Mammary epithelial cell (primary cell): ENCODE measurements around the genes ITGAX and MYLK3.

DNA sequence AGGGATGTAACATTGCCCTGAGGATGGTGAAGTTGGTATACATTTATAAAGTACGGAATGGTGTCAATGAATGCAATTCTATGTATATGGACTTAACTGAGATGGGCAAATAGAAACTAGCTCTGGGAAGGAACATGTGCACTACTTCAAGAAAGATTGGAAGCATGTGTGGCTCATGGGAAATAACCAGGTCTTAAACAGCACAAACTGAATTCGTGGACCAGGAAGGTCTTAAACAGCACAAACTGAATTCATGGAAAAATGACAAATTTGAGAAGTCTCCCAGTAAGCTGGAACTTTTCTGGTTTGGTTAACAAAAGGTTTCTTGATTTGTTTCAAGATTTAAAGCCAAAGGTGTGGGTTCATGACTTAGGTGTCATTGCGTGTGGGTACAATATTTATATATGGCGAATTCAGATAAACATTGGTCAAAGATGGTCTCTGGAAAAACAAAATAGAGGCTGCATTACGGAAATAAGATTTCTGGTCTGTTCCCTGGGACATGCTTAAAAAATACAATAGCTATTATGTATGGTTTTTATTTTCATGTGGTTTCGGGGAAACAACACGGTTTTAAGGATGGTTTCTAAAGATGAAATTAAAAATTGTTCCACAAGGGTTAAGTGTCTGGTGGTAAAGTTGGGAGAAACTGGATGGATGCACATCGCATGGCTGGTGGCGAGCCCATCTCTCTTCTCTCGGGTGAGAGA is 7.5 kb downstream of the FUS start:
- CAGE, long polyA plus RNA, result no peak
- RRBS, result no CpG with 5 or more reads among the region's 10 CpGs

- CAGE, long polyA plus RNA, result no peak
- RRBS, result 5% methylated on average over 5 of the region's 43 CpGs
These were observed 23.8 kb upstream of the ITGAX start for GRCh38 chr16:31331135-31331705.

DNA sequence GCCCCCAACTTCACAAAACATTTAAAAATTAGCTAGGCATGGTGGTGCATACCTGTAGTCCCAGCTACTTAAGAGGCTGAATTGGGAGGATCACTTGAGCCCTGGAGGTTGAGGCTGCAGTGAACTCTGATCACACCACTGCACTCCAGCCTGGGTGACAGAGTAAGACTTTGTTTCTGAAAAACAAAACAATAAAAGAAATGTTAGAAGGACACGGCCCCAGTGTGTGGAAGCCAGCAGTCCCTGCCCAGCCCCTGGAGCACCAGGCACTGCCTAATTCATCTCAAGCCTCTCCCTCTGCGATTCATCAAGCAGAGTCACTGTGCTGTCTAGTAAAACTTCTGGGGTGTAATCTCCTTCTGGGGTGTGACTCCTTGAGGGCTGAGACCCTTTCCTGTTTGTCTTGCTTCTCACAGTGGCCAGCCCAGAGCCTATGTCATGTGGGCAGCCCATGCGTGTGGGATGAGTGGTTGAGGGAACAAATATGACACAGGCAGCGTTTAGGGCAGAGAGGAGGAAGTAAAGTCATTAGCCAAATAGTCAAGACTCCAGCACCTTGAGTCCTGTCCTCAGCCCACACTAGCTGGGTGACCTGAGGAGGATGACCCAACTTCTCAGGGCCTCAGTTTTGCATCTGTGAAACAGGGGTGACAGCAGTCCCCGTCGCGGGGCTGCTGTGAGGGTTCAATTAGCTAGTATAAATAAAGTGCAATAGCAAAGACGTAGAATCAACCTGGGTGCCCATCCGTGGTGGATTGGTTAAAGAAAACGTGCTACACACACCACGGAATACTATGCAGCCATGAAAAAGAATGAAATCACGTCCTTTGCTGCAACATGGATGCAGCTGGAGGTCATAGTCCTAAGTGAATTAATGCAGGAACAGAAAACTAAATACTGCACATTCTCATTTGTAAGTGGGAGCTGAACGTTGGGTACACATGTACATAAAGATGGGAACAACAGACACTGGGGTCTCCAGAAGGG is 4.7 kb upstream of the ITGAX start:
- CAGE, long polyA plus RNA, result no peak
- RRBS, result no CpG with 5 or more reads among the region's 13 CpGs

DNA sequence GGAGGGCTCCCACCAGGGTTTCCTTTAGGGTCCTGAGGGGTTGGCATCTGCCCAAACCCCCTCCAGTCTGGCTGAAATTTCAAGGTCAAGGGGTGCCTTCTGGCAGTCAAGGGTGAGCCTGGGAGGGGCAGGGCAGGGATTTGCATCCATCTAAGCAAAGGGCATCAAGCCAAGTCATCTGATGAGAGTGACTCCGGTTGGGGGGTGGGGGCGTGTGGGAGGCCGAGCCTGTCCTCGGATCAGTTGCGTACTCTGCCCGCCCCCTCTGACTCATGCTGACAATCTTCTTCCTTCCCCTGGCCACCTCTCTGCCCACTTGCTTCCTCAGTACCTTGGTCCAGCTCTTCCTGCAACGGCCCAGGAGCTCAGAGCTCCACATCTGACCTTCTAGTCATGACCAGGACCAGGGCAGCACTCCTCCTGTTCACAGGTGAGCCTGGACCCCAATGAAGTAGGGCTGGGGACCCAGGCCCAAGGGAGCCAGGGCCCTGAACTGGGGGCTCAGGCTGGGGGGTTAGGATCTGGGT is at the start of gene ITGAX:
Gene ITGAX (plus strand): TSS at position 315 of the 527 bp plus-strand sequence.
- CAGE, long polyA plus RNA, result no peak
- RRBS, result no CpG with 5 or more reads among the region's 7 CpGs

DNA sequence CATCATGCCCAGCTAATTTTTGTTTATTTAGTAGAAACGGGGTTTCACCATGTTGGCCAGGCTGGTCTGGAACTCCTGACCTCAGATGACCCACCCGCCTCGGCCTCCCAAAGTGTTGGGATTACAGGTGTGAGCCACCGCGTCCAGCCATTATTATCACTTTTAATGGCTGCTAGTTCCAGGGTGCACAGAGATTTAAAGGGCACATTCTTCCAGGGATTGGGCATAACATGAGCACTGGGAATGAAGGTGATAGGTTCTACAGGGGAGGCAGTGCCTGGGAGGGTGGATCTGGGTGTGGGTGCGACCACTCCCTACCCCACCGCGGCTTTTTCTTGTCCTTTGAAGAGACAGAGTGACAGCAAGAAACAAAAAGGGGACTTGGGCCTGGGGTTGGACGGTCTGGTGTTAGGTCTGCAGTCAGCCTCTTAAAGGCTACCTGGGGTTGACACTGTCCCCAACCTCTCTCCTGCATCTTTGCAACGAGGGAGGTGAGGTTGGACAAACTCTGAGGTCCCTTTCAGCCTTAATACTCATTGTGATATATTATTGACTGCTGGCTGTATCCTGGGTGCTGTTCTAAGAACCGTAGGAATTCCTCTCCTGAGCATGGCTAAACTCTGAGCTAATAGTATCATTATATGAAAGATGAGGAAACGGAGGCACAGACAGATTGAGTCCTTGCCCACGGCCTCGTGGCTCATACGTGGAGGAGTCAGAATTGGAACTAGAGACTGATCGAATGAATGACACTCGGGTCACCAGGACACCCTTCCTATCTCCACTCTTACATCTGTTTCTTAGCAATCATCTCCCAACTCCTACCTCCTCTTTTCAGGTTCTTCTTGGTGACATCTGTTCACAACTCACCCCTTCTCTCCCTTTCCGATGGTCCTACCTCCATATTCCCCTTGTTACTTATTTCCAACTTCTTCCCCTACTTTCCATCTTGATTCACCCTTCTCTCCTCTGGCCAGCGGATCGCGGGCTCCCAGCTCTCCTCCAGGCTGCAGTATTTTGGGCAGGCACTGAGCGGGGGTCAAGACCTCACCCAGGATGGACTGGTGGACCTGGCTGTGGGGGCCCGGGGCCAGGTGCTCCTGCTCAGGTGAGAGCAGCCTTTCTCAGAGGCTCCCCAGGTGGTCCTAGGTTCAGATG is 15.5 kb downstream of the ITGAX start:
- CAGE, long polyA plus RNA, result no peak
- RRBS, result no CpG with 5 or more reads among the region's 23 CpGs

DNA sequence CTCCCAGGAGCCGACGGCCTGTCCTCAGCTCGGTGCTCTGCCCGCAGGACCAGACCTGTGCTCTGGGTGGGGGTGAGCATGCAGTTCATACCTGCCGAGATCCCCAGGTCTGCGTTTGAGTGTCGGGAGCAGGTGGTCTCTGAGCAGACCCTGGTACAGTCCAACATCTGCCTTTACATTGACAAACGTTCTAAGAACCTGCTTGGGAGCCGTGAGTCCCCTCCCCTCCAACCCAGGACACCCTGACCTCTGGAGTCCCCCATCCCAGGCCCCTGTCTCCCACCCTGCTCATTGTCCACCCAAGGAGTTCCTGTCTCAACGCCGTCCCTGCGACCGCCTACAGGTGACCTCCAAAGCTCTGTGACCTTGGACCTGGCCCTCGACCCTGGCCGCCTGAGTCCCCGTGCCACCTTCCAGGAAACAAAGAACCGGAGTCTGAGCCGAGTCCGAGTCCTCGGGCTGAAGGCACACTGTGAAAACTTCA is 16.4 kb downstream of the ITGAX start:
- CAGE, long polyA plus RNA, result no peak
- RRBS, result 33% methylated on average over 4 of the region's 20 CpGs

DNA sequence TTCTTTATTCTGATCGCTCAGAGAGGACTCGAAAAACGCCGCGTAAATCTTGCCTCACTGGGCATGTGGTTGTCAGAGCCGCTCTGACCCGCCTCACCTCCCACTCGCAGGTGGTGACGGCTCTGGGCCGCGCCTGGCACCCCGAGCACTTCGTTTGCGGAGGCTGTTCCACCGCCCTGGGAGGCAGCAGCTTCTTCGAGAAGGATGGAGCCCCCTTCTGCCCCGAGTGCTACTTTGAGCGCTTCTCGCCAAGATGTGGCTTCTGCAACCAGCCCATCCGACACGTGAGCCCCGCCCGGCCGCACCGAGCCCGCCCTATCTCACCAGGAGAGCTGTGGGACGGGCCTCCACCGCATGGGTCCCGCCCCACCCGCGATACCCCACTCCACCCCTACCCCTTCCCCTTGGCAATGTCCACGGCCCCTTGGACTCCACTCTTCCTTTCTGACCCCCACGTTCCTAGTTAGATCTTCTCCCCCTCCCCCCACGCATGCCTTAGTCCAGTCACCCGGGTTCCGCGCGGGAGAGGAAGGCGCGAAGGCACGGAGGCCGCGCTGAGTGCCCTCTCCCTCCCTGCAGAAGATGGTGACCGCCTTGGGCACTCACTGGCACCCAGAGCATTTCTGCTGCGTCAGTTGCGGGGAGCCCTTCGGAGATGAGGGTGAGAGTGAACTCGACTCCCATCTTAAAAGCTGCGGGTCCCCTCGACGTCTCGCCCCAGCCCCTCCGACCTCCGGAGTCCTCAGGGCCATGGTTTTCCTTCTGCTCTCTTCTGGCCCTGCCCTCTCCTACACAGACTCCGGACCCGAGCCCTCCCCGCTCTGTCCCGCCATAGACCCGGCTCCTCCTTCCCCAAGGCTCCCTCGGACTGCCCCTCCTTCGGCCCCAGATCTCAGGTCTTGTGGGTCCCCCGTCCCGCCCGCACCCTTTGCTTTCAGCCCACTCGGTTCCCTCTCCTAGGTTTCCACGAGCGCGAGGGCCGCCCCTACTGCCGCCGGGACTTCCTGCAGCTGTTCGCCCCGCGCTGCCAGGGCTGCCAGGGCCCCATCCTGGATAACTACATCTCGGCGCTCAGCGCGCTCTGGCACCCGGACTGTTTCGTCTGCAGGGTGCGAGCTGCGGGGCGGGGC is 4.3 kb downstream of the TGFB1I1 start:
- CAGE, long polyA plus RNA, result no peak
- RRBS, result 95% methylated on average over 11 of the region's 83 CpGs

GRCh38 chr16:31489177-31489788 is 6.4 kb downstream of the SLC5A2 start:
- CAGE, long polyA plus RNA, result no peak
- RRBS, result no CpG with 5 or more reads among the region's 17 CpGs

DNA sequence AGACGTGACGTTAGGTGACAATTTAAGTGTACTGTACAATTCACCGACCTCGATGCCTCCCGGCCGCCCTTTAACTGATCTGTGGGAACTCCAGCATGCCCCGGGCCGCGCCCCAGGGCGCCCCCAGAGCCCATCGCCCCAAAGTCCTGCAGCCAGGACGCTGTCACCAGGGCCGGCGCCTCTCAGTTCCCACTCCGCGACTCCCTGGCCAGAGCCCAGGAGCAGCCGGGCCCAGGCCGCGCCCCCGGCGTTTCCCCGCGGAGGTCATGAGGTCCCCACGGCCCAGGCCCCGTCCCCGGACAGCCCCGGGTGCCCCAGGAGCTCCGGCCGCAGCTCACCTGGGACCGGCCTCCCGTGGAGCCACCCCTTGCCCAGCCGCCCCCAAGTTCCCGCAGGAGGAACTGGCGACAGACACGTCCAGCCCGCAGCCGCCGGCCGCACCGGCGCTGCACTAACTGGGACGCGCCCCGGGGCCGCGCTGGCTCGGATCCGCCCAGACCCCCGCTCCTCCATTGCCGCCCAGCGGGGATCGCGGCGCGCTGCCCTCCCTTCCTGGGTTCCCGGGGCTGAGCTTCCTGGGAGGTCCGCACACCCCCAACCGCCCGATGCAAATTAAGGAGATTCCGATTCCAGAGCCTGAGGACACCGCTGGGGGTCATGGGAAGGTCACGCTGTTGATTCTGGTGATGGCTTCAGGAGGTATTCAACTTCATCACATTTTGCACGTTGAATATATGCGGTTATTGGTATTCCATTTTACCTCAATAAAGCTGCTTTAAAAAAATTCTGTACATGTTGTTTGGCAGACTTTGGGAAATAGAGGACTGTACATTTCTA is 9.8 kb downstream of the AHSP start:
- CAGE, long polyA plus RNA, result no peak
- RRBS, result 10% methylated on average over 39 of the region's 64 CpGs

GRCh38 chr16:31700224-31700798 is 12.7 kb upstream of the KRBOX5 start:
- CAGE, long polyA plus RNA, result no peak
- RRBS, result under 1% methylated on average over 9 of the region's 26 CpGs

DNA sequence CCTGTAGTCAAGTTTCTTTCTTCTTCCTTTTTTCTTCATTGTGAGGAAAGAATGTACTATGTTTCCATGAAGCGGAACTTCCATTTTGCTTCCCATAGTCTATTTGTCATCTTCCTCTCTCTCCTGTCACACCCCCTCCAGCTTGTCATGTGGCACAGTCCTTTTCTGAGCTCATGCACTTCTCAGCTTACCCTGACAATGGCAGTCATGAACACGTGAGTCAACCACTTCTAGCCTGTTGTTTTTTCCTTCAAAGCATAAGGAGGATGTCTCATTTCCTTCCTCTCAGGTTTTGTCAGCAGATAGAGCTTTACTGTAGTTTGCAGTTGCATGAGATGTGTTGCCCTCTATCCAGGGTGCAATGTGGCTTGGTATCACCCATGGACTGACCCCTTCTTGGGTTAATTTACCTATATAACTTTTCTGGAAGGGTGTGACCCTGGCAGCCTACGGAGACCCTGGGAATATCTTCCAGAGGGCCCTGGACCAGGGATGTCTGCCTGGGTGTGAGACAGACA is 4.1 kb upstream of the ZNF267 start:
- CAGE, long polyA plus RNA, result no peak
- RRBS, result no CpG with 5 or more reads among the region's 3 CpGs

- CAGE, long polyA plus RNA, result no peak
- RRBS, result 3% methylated on average over 5 of the region's 40 CpGs
These were observed 167.7 kb upstream of the TP53TG3D start for GRCh38 chr16:32085406-32085765.

DNA sequence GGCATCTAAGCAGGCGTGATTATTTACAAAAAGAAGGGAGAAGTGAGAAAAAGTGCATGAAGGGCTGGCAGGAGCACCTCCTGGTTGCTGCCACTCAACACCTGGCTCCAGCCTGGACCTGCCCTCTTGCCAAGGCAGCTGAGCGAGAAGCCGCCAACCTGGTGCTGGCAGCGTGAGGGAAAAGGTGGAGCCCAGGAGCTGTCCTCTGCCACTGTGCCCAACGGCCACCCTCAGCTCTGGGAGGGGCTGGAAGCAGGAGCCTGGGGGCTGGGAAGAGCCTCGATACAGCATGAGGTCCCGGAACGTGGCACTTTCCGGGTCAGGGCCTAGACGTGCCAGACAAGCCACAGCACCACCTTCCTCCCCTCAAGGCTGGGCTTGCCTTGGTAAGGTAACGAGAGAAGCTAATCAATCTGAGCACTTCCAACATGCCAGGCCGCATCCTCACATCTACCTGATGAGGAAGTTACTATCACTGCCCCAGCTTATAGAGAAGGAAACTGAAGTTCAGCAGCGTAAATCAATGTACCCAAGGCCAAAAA is 532.2 kb downstream of the TP53TG3F start:
- CAGE, long polyA plus RNA, result no peak
- RRBS, result no CpG with 5 or more reads among the region's 13 CpGs

DNA sequence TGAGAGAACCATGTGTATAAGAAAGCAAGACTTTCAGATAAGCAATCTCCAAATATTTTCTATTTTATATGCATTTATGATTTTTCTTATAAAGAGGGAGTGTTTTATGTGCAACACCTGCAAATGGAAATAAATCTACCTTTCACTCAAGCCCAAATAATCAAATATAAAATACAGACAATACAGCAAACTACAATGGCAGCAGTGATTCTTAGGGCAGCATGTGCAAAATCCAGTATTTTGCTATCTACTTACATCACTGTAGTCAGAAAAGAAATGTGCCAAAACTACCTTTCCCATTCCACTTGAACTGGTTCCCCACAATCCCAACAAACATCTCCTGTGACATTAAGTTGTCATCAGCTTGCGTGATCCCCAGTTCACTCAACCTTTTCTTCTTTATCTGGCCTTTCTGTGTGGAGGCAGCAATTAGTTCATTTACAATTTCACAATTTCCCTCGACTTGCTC is 39.7 kb downstream of the SHCBP1 start:
- CAGE, long polyA plus RNA, result no peak
- RRBS, result no CpG with 5 or more reads among the region's 2 CpGs

- CAGE, long polyA plus RNA, result no peak
- RRBS, result no CpG with 5 or more reads among the region's 1 CpG
These were observed 30.0 kb downstream of the VPS35 start for GRCh38 chr16:46658913-46659344.

DNA sequence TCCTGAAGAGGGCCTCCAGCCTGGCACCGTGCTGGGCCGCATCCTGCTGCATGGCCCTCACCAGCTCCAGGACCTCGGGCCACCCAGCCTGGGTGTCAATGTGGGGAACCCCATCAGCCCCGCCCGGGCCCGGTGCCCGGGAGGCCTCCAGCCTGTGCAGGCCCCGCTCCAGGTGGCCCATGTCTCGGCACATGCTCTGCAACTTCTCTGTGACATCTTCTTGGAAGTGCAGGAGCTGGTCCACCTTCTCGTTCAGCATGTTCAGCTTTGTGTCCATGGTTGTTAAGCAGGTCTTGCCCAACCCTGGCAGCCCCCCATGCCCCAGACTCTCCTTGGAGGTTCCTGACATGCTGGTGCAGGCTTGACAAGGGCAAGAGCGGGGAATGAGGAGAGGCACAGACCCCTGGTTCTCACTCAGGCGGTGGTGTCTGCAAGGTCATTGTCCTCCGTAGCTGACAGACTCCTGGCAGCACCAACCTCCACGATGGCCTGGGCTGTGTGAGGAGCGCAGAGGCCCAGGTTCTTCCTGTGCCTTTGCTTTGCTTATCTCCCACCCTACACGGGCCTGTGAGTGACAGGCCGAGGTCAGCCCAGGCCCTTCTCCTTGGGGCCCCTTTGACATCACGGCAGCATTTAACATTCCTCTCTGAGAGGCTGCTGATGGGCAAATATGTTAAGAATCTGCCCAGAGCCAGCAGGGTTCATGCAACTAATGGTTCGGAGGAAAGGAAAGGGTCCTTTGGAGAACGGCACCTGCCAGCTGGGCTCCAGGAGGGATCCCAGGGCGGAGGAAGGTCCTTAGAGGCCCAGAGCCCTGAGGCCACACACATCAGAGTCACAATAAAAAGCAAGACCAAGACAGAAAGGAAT is at the start of gene MYLK3:
Gene MYLK3 (minus strand): TSS at position 500 of the 870 bp plus-strand sequence.
- CAGE, long polyA plus RNA, result no peak
- RRBS, result no CpG with 5 or more reads among the region's 21 CpGs

DNA sequence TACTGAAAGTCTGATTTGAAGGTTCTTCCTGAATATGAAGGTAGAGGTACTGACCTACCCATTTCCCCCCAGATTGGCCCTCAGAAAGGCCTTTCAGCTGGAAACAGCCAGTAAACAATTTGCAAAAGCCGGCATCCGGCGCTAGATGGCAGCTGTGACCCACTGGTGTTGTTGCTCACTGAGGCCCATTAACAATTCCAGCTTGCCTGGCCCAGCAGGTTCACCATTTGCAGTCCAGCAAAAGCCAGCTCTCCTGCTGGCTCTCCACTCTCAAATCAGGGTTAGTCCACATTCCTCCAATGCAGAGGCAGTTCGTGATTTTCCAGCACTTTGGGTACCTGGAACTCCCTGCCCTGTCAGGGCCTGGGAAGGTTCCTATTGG is 23.0 kb upstream of the C16orf87 start:
- CAGE, long polyA plus RNA, result no peak
- RRBS, result no CpG with 5 or more reads among the region's 4 CpGs

GRCh38 chr16:46882351-46883173 is 1.6 kb upstream of the GPT2 start:
- CAGE, long polyA plus RNA, result no peak
- RRBS, result no CpG with 5 or more reads among the region's 15 CpGs

- CAGE, long polyA plus RNA, result no peak
- RRBS, result no CpG with 5 or more reads among the region's 7 CpGs
These were observed 16.8 kb downstream of the DNAJA2 start for GRCh38 chr16:46956320-46957472.

DNA sequence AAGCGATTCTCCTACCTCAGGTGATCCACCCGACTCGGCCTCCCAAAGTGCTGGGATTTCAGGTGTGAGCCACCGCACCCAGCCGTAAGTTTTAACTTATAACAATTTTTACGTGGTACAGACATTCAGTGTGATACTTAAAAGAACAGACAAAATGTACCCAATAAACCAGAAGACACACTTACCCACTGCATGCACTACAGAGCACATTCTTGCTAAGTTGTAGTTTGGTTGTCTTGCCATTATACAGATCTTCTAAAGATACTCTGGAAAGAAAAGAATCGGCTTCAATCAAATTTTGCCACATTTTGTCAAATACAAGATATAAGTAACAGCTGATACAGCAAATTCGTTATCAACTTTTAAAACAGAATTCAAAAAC is 5.6 kb downstream of the DNAJA2 start:
- CAGE, long polyA plus RNA, result no peak
- RRBS, result no CpG with 5 or more reads among the region's 8 CpGs